ENCODE data around the genes DHRS3, PRAMEF8 and PRAMEF14.

DNA sequence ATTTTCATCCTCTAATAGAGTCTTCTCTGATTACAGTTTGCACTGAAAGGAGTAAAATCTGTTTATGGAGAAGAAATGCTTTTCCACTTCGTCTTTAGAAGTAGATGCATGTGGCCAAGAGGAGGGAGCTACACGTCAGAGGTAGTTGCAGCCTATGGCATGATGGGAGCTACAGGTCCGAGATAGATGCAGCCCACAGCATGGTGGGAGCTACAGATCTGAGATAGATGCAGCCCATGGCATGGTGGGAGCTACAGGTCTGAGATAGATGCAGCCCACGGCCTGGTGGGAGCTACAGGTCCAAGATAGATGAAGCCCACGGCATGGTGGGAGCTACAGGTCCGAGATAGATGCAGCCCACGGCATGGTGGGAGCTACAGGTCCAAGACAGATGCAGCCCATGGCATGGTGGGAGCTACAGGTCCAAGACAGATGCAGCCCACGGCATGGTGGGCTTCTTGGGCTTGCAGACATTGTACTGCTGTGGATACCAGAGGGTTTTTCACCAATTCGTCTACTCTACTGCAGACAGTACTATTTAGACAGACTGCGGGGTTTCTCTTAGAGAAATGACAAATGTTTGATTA, 127.5 kb downstream of the DHRS3 start:
- RRBS, result no CpG with 5 or more reads among the region's 10 CpGs

GRCh38 chr1:12496253-12497353, 121.4 kb downstream of the DHRS3 start:
- RRBS, result no CpG with 5 or more reads among the region's 18 CpGs

- RRBS, result no CpG with 5 or more reads among the region's 21 CpGs
Measured at GRCh38 chr1:12508620-12509273, 109.3 kb downstream of the DHRS3 start.

- RRBS, result no CpG with 5 or more reads among the region's 7 CpGs
Measured at GRCh38 chr1:12512155-12512500, 105.9 kb downstream of the DHRS3 start.

DNA sequence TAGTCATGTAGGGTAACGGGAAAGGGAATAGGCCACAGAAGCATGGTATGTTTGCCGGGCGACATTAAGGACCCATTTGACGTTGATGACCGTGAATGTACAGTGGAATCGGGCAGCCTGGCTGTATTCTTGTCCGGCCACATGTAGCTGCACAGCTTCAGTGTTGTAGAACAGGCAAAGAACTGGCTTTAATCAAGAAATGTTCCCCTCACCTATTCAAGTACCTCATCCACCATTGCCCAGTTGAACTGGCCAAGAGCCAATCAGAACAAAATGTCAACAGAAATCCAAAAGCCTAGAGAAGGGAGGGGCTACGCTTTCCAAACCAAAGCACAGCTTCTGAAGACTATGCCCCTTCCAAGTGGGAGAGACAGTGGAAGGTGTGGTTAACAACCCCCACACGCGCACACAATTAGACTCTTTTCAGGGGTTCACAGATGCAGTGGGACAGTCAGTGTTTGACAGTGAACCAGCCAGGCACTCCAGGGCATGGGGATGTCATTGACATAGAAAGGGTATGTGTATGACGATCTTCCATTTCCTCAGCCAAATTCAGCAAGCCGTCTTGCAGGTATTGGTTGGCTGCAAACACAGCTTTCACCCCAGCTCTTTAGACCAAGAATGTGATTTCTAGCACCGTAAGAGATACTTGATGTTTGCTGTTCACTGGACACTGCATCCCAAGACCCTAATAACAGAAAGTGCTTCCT, 104.6 kb downstream of the DHRS3 start:
- RRBS, result 100% methylated on average over 2 of the region's 13 CpGs

DNA sequence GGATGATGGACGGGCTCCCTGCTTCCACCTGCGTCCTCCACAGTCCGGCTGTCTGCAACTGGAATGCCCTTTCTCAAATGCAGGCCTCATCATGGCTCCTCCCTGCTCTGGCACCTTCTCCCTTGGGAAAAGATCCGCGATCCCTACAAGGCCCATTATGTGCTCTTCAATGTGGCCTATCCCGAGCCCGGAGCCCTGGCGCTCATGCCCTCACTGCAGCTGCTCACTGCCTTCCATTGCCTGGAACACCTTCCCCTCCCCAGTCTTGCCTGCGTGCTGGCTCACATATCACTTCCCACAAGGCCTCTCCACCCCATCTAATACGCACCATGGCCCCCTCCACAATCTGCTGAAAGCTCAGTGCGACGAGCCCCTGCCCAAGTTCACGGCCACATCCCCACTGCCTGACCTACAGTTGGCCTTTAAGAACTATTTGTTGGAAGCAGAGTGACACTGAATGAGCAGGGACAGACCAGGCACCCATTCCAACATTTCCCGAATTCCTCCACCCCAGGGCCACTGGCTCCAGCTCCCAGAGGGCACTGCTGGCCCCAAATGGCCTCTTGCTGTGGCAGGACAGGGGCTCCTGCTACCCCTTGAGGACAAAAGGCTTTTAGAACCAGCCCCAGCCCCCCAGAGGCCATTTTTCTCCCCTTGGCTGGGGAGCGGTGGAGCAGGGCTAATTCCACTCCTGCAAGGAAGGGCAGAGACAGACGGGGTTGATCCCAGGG, 64.9 kb downstream of the DHRS3 start:
- RRBS, result no CpG with 5 or more reads among the region's 16 CpGs

DNA sequence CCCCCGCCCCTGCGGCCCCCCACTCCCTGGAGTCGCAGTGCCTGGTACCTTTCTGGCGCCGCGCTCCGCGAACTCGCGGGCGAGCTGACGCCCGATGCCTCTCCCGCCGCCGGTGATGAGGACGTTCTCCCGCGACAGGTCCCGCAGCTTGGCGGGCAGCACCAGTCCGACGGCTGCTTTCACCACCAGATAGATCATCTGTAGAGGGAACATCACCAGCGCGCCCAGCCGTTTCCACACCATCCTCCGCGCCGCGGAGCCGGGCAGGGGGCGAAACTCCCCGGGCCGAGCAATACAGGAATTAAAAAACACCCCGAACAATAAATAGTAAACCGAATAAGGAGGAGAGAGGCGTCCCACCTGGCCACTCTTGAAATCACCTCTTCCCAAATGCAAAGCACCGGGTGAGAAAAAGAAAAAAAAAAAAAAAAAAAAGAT, 885 bp downstream of the DHRS3 start:
- RRBS, result 3% methylated on average over 4 of the region's 38 CpGs

DNA sequence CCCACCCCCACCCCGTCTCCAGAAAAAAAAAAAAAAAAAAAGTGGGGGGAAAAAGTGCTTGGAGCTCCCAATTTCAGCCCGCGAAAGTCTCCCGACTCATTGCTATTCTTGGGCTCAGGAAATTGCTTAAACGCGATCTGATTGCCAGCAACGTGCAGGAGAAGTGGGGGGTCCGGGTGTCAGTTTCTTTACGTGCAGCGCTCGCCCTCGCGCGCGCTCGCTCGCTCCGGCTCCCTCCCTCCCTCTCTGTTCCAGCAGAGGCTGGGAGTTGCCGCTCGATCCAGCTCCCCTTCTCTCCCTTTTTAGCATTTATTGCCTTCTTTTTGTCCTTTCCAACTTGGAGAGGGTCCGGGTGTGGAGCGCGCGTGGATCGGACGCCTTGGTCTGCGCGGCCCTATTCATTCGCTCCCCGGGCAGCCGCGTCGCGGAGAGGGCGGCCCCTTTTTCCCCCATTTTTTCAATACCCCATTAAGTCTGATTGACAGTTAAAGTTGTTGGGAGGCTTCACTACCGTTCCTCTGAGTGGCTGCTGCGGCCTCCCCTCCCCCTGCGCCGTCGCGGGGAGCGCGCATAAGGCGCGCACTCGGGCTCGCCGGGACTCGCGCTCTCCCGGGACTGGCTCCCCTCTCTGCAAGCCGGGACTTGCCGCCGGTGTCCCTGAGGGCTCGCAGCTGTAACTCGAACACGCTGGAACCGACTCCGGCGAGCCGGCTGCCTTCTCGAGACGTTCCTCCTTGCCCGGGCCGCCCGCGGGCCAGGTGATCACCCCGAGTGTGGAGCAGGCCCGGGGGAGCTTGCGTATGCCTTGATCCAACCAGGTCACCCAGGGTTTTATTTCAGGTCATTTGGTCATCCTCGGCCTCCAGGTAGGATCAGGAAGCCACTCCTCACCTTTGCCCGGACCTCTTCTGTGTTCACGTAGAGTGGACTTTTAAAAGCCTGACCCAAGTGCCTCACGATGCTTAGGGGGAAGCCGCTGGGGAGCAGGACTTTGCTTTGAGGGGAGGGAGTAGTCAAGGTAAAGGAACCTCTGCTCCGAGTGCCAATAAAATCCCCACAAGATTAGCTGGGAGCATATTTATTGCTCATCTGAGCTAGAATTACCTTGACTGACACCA, at the start of gene DHRS3:
DHRS3 (minus strand) TSS at position 373 of the 1,118 bp plus-strand sequence.
- RRBS, result 1% methylated on average over 34 of the region's 76 CpGs

DNA sequence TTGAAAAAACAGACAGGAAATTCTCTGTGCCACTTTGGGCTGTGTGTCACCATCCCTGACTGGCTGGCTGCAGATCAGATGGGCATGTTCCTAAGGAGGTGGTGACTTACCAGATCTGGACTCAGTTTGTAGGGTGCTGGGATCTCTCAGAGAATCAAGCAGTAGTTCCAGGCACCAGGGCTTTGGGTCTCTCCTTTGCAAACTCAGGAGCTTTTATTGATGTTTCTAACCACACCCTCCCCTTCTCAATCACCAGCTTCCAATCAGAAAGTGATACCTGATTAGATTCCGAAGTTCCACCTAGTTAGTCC, at the start of gene PRAMEF8:
PRAMEF8 (minus strand) TSS at position 151 of the 311 bp plus-strand sequence.
- RRBS, result no CpG with 5 or more reads among the region's 1 CpG

- RRBS, result no CpG with 5 or more reads among the region's 7 CpGs
Measured at GRCh38 chr1:13346849-13347372, at the start of gene PRAMEF14. Gene PRAMEF14 (minus strand): TSS chr1:13347134.

- RRBS, result 5% methylated on average over 3 of the region's 16 CpGs
Measured at GRCh38 chr1:13540633-13541474, 27.1 kb upstream of the LRRC38 start.

DNA sequence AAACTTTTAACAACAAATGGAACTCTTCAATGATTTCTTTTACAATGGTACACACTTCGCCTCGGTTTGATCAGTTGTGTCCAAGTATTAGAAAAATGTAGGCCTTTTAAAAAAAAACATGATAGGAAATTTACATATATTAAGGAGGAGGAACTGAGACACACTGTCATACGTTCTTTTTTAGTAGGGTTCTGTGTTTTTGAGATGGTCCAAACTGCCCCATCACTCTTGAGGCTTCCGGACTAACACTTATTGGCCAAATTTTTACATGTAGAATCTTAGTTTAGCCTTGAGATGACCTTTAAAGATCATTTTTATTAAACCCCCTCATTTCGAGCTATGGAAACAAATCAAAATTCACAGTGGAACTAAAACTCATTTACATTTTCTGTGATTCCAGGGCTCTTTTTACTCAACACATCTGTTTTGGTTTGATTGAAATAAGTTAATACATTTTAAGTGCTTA, 1.4 kb downstream of the PRDM2 start:
- RRBS, result no CpG with 5 or more reads among the region's 5 CpGs

GRCh38 chr1:13726642-13727099, 26.7 kb downstream of the PRDM2 start:
- RRBS, result no CpG with 5 or more reads among the region's 6 CpGs

GRCh38 chr1:13778161-13778939, 78.4 kb downstream of the PRDM2 start:
- RRBS, result no CpG with 5 or more reads among the region's 14 CpGs

- RRBS, result no CpG with 5 or more reads among the region's 25 CpGs
Measured at GRCh38 chr1:13780835-13782109, 81.3 kb downstream of the PRDM2 start.

DNA sequence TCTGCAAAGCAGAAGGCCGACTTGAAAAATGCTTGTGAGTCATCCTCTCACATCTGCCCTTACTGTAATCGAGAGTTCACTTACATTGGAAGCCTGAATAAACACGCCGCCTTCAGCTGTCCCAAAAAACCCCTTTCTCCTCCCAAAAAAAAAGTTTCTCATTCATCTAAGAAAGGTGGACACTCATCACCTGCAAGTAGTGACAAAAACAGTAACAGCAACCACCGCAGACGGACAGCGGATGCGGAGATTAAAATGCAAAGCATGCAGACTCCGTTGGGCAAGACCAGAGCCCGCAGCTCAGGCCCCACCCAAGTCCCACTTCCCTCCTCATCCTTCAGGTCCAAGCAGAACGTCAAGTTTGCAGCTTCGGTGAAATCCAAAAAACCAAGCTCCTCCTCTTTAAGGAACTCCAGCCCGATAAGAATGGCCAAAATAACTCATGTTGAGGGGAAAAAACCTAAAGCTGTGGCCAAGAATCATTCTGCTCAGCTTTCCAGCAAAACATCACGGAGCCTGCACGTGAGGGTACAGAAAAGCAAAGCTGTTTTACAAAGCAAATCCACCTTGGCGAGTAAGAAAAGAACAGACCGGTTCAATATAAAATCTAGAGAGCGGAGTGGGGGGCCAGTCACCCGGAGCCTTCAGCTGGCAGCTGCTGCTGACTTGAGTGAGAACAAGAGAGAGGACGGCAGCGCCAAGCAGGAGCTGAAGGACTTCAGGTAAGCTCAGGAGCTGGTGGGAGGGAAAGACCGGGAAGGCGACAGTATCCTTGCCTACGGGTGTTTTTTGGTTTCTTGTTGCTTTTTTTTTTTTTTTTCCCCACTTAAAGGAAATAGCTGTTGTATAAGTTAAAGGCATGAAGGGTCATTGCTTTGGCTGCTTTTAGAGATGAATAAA, 82.4 kb downstream of the PRDM2 start:
- RRBS, result 50% methylated on average over 4 of the region's 24 CpGs

- RRBS, result no CpG with 5 or more reads among the region's 8 CpGs
Measured at GRCh38 chr1:13799559-13800220, 99.7 kb downstream of the PRDM2 start.

DNA sequence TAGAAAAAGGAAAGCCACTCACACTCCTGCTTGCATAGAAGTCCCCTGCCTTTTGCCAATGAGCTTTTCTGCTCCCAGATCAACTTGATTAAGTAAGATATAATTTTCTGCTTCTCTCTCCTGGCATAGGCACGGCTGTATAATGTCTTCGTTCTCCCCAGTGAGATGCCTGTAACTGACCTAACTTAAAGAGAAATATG, 76.5 kb upstream of the KAZN start:
- RRBS, result no CpG with 5 or more reads among the region's 2 CpGs

DNA sequence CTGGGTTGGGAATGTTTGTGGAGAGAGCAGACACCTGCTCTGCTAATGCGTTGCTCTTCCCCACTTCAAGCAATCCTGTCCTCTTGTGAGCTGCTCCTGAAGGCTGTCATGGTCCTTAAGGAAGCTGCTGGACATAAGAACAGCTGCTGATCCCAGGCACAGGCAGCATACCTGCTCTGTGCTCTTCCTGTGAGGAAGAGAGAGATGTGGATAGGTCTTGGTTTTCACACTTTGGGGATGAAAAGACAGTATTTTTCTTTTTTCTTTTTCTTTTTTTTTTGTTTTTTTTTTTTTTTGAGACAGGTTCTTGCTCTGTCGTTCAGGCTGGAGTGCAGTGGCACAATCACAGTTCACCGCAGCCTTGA, 116.0 kb downstream of the KAZN start:
- RRBS, result no CpG with 5 or more reads among the region's 3 CpGs

DNA sequence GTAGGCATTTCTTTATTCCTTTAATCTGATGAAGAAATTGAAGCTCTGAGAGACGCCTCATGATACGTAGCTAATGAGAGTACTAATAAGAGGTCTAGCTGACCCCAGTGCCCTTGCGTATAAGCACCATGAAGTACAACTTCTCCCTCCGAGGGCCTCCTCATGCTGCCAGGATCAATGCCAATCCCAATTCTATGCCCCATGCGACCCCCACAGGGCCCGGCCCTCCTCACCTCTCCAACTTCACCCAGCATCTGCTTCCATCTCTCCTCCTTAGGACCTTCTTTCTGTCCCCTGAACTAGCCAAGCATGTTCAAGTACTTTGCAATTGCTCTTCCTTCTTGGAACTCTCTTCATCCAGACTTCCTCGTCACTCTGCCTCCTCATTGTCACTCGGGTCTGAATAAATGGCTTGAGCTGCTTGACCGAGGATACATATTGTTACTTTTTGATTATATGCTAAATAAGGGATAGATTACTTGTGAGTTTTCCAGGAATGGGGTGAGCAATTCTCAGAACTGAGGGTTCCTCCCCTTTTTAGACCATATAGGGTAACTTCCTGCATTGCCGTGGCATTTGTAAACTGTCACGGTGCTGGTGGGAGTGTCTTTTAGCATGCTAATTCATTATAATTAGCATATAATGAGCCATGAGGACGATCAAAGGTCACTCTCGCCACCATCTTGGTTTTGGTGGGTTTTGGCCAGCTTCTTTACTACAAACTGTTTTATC, 179.0 kb downstream of the KAZN start:
- RRBS, result no CpG with 5 or more reads among the region's 13 CpGs